Endodermal cell (in vitro differentiated cells): ENCODE results near the gene ADAMTSL2.

DNA sequence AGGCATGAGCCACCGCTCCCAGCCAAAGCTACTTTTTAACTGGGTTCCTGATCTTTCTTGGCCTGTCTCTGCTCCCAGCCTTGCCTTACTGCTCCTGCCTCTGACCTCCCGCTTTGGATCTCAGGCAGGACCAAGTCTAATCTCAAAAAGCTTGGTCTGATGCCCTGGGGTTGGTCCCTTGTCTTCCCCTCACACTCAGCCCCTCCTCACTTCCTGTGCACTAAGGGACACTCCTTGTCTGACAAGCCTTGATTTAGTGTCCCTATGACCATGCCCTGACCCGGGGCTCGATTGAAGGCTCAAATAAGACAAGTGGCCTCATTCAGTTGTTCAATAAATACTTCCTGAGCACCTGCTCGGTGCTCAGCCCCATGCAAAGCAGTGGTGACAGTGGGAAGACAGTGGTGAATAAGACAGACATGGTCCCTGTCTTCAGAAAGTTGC lies 3.6 kb upstream of the GTF3C5 start:
- PRO-cap: no peak

DNA sequence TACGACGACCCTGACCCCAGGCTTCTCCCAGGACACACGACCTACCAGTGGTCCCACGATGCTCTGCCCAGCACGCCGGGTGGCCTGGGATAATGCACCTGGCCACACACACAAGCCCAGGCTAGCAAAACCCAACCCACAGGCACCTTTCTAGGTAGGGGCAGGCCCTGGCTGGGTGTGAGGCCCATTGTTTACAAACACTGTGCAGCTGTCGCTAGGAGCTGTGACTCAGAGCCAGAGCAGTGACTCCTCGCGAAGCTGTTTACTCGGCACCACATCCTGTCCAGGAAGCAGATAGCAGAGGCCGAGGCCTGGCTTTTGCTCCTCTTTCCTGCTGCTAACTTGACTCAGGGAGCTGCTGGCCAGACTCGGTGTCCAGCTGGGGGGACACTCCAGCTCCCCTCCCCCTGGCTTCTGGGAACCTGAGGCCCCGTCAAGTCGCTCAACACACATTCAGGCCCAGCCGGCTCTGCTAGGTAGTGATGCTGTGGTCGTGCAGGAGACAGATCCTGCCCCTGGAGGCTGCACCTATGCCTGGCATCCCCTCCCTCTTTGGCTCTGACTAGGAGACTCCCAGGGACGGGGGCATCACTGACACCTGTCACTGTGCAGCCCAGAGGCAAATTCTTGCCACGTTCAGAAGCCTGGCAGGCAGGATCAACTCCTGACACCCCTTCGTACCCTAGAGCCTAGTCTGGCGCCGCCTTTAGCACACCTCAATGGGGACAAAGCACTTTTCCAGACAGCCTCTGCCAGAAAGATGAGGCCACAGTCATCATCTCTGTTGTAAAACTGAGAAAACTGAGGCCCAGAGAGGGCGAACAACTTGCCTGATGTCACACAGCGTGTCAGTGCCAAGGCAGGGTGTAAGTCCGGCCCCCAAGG lies 12.9 kb upstream of the RALGDS start:
- PRO-cap: bidirectional peak, plus-strand start at position 272 of the sequence, minus-strand start at position 67 of the sequence

GRCh38 chr9:133134569-133135185 lies 13.6 kb upstream of the RALGDS start:
- PRO-cap: no peak

- PRO-cap: no peak
Observed at GRCh38 chr9:133148317-133148450, 15.5 kb downstream of the GBGT1 start.

DNA sequence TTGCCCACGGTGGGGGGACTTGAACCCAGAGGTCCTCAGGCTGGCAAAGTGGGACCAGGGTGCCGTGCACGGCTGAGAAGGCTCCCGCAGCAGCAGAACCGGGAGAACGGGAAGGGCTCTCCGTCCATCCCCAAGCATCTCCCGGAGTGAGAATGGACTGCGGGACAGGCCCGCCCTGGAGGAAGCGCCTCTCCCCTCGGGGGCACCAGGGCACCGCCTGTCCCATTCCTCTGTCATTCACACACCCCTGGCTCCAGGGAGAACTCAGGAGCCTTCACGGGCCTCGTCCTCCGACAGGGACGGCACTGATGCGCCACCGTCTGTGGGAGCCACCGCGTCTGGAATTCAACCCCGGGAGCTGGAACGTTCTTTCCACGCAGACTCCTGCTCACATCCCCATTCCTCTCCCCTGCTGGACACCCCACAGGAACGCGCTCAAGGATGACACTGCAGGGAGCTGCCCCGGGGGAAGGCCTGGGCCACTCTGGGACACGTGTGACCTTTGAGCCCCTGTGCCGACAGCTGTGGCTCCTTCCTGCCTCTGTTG lies 16.4 kb upstream of the OBP2B start:
- PRO-cap: no peak

- PRO-cap: no peak
Observed at GRCh38 chr9:133250616-133251327, 41.7 kb upstream of the OBP2B start.

GRCh38 chr9:133272901-133273725 lies 62.9 kb downstream of the SURF6 start:
- PRO-cap: no peak

DNA sequence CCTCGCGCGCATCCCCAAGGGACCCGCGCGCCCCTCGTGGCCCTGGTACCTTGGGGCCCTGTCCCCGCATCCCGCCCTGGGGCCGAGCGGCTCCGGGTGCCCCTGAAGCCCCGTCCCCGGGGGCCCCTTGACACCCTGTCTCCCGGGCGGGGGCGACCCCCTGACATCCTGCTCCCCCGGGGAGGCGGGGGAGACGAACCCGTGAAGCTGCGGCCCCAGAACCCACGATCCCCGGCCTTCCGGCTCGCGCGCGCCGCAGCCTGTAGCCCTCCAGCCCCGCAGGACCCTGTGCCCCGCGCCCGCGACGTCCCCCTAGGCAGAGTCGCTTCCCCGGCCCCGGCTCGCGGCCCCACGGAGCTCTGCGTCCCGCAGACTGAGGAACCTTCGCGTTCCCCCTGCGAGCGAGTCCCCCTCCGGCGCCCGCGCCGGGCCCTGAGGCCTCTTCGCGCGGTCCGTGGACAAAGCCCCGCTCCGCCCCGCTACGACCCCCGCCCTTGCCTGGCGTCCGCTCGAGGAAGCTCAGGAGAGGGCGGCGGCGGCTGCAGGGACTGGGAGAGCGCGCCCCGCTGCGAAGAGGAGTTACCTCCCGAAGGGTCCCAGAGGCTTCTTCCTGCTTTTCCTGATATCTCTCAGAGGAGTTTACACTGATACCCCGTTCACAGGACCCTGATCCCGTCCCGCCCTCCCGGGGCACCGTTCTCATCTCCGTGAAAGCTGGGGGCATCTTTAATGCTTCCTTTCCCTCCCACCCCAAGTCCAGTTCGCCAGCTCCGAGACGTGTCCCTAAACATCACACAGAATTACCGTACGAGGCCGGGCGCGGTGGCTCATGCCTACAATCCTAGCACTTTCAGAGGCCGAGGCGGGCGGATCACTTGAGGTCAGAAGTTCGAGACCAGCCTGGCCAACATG lies 60.4 kb downstream of the SURF6 start:
- PRO-cap: unidirectional peak, minus-strand start at position 375 of the sequence; unidirectional peak, minus-strand start at position 456 of the sequence

GRCh38 chr9:133419024-133419636 lies 1.3 kb upstream of the REXO4 start:
- PRO-cap: no peak

DNA sequence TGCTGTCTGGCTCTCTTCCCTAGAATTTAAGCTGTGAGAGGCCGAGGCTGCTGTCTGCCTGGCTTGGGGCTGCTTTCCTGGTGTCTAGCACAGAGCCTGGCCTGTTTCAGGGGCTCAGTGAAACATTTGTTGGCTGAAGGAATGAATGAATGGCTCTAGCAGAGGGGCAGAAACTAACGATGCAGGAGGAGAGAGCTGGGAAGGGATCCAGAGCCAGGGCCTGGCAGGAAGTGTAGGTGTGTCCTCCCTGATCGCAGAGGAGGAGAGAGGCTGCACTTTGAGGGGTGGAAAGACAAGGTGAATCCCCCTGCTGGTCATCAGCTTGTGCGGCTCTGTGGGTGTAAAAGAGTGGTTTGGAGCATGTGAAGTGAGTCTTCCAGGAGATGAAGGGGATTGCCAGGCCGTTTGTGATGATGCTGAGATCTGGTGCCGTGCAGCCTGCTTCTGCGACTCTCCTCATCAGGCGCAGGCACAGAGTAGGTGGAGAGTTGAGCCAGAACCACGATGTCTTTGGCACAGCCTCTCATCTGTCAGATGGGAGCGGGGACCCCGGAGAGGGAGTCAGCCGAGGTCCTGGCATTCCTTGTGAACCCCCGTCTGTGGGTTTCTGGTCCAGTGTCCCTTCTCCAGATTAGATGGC lies 544 bp upstream of the ADAMTS13 start:
- PRO-cap: no peak

DNA sequence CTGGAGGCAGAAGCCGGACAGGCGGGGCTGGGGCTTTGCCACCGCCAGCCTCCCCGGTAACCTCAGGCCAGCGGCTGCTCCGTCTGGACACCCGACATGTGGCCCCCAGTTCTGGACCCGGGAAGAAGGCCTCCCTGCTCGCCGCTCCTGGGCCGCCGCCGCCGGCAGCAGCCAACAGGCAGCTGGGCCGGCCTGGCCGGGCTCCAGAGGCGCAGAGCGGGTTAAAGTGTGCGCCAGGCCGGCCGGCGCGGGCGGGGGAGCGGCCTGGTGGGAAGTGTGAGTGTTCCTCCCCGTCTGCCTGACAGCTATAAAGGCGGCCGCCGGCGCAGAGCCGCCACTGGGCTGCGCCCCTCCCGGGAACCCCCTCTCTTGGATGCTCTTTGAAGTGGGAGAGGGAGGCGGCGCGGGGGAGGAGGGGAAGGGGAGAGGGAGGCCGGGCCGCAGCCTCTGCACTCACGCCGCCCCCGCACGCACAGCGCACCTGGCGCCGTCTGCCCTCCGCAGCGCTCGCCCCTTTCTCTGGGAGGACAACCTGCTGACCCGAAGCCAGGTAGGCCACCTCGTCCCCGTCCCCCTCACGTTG lies at the start of gene ADAMTSL2:
ADAMTSL2 (plus strand) TSS at position 337 of the 583 bp plus-strand sequence.
- PRO-cap: no peak

DNA sequence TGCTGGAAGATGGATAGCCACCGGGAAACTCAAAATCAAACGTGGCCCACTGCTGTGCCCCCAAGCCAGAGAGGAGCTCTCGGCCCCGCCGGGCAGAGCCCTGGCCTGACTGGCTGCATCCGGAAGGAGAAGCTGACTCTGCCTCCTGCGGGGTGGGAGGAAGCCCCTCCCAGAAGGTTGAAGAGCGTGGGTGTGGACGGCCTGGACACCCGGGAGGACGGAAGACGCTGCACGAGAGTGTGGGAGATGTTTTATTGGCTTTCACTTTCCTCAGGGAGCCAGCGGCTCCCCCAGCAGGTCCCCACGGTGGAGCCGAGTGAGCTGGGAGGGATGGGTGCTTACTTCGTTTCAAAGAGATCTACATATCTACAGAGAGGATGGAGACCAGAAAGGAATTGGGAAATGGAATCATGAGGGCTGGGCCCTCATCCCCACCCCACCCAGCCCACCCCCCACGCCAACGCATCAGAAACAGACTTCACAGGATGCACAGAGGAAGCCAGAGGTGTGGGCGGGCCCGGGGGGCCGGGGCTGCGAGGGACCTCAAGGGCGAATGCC lies 32.3 kb downstream of the FAM163B start:
- PRO-cap: no peak

- PRO-cap: no peak
Observed at GRCh38 chr9:133683406-133684520, 47.6 kb downstream of the DBH start.

DNA sequence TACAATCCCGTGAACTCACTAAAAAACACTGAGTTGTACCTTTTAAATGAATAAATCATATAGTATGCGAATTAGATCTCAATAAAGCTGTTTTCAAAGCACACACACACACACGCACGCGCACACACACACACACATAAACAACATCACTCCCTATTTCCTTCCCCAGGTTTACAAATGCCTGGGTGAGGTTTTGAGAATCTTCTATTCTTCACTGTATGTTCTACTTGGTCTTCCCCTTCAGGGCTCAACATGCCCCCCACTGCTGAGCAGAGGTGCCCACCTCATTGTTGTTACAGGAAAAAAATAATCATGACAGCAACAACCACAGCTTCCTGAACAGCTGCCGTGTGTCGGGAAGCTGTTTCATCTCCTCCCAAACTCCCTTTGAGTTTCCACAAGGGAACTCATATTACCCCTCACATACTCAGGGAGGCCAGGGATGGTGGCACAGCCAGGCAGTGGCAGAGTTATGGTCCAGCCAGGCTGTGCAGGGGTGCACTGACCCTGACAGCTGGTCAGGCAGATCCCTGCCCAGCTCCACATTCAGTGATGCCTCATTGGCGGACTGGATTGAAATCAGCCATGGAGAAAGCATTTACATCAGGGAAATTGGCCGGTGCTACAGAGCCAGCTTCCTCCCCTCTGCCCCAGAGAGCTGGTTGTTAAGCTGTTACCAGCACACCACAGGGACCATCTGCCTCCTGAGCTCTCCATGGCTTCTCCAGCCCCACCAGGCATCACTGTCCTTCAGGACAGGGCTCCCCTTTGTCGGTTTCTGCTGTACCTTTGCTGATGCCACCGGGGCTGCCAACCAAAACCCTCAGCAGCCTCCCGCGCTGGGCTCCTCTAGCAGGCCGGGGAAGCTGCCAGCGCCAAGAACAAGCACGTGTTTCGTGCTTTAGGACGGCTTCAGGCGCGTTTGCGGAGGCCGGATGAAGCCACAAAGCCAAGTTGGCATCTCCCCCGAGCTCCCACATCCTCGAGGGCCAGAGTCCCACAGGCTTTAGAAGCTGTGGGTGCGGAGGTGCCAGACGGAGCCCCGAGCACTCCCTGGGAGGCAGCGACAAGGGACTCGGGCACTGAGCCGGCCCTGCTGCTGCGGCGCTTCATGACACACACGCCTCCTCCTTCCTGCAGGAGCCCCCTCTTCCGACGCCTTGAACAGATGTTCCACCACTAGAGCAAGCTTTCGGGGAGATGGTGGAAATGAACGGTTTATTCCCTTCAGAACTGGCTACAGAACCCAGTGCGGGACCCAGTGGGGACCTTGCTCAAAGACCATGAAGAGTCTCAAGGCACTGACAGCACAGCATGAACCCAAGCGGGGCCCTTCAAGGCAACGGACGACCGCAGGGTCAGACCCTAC lies 37.1 kb downstream of the SARDH start:
- PRO-cap: no peak

GRCh38 chr9:133739818-133740361 lies 1.7 kb upstream of the SARDH start:
- PRO-cap: no peak

DNA sequence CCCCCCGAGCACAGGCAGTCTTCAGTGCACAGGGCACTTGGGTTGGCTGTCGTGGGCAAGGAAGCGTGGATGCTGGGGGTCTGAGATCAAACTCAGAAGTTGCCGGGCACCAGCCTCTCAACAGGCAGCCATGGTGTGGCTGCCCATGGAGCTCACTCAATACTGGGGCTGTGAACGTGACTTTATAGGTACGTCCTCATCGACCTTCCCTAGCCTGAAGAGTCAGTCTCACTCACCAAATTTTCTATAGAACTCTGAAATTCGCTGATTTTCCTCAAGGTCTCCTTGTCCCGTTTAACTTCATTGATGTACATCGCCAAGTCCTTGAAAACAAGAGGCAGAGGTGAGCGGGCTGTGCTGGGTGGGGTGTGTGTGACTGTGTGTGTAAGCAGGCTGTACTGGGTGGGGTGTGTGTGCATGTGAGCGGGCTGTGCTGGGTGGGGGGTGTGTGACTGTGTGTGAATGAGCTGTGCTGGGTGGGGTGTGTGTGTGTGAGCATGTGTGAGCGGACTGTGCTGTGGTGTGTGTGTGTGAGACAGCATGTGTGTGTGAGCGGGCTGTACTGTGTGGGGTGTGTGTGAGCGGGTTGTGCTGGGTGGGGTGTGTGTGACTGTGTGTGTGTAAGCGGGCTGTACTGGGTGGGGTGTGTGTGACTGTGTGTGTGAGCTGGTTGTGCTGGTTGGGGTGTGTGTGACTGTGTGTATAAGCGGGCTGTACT lies 53.6 kb upstream of the SARDH start:
- PRO-cap: no peak

DNA sequence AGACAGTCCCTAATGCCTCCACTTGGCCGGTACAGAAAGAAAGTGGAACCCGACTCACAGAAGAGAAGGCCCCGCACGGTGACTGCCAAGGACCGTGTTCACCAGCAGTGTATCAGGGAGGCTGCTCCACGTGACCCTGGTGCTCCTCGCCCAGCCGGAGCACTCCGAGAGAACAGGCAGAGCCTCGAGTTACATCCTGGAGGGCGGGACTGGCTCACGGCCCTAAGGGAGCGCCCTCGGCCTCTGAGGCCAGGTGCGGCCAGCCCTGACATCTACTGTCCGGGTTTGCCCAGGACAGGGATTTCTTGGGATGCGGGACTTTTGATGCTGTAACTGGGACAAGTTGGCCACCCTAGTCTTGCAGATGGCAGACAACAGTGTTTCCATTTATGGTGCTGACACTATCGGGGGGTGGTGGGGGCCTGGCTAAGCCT lies 104.1 kb upstream of the SARDH start:
- PRO-cap: no peak

DNA sequence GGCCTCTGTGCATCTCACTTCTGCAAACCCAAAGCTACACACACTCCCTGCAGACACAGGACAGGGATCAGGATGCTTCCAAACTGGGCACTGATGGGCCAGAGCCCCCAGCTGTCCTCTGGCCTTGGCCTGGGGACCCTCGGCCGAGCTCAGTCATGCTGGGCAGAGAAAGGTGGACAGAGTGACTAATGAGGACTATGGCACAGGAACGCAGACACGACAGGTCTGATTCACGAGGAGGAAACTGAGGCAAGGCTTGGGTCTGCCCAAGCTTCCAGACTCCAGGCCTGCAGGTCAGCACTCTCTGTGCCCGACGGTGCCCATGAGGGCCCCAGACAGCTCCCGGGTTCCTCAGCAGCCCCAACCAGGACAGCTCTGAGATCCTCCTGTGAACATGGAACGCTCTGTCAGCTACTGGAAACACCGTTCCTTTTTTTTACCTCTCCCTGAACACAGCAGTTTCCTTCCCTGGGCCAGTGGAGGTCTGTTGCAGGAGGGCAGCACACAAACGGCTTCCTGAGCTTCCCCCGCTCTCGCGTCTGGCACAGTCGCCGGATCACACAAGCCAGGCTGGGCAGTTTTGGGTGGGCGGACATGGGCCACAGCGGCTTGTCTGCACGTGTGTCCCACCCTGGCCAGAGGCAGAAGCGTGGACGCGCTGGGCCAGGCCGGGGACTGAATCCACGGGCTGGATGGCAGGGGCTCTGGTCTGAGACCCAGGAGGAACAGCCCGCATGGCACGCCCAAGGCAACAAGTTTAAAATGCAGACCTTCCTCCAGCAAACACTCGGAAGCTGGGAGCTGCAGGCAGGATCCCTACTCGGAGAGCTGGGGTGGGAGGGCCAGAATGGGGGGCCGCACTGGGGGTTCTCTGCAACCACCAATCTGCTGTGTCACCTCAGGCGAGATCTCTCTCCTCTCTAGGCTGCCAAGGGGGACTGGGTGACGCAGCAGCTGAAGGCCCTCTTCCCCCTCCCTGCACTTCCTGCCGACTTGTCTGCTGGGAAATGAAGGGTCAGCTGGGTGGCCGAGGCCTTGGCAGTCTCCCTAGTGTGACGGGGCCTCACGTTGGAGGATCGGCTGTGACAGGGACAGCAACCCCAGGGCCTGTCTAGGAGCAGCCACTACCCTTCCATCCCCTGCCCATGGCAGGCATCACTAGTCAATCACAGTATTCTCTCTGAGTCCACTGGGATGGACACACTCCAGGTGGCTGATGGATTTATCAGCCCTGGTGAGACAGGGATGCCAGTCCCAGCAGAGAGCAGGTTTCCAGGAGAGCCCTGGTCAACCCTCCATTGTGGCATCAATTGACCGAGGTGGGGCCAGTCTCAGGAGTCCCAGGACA lies 106.9 kb upstream of the SARDH start:
- PRO-cap: no peak

- PRO-cap: no peak
Observed at GRCh38 chr9:133954784-133956372, 36.7 kb downstream of the VAV2 start.

- PRO-cap: no peak
Observed at GRCh38 chr9:133989507-133990120, 2.5 kb downstream of the VAV2 start.